Melanocyte of skin (primary cell): ENCODE measurements around the genes ARMCX5, TMSB15B, TBC1D8B and MORC4.

DNA sequence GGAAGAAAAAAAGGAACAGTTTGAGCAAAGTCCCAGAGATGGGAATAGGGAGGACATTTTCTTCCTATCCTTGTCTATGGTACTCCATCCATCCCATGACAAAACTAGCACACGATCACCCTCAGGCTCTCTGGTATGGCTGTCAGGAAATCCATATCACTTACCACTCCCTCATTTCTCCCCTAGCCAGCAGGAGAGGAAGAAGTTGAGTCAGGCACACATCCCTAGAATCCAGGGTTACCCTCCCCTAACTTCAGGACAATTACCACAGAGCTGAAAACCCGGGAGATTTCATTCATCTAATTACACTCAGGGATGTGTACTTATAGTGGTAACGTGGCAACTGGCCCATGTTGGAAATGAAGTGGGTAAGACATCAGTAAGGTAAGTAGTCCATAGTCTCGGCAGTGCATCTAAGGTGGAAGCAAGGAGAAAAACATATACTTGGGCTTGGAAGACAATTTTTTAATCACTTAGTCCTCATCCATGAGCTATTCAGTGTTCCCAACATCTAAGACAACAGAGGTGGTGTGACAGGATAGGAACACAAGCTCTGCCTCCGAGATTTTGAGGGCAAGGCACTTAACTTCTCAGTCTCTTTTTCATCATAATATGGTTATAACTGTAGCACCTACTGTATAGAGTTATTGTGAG is 1.9 kb downstream of the SYTL4 start:
- CAGE, long polyA plus RNA, 2 experiments: no peak in any of the 2 experiments

DNA sequence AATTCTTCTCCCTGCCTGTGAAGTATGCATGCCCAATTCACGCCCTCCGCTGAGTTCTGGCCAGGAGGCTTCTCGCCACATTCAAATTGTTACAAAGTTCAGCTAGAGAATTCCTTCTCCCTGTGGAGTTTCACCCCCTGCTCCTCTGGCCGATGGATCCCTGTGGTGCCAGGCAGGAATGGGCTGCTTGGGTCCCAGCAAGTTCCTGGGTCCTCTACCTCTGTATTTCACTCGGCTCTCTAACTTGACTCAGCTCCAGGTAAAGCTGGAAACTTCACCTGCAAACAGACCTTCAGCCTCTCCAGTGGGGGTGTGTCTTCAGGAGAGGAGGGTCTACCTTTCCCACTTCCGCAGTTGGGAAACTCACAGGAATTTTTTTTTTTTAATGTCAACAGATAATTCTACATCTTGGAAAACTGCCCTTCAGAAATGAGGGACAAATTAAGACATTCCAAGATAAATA is 7.4 kb upstream of the CSTF2 start:
- CAGE, long polyA plus RNA, 2 experiments: no peak in any of the 2 experiments

- CAGE, long polyA plus RNA, 2 experiments: no peak in any of the 2 experiments
Measured at GRCh38 chrX:100986780-100987431, 17.4 kb downstream of the ARL13A start.

DNA sequence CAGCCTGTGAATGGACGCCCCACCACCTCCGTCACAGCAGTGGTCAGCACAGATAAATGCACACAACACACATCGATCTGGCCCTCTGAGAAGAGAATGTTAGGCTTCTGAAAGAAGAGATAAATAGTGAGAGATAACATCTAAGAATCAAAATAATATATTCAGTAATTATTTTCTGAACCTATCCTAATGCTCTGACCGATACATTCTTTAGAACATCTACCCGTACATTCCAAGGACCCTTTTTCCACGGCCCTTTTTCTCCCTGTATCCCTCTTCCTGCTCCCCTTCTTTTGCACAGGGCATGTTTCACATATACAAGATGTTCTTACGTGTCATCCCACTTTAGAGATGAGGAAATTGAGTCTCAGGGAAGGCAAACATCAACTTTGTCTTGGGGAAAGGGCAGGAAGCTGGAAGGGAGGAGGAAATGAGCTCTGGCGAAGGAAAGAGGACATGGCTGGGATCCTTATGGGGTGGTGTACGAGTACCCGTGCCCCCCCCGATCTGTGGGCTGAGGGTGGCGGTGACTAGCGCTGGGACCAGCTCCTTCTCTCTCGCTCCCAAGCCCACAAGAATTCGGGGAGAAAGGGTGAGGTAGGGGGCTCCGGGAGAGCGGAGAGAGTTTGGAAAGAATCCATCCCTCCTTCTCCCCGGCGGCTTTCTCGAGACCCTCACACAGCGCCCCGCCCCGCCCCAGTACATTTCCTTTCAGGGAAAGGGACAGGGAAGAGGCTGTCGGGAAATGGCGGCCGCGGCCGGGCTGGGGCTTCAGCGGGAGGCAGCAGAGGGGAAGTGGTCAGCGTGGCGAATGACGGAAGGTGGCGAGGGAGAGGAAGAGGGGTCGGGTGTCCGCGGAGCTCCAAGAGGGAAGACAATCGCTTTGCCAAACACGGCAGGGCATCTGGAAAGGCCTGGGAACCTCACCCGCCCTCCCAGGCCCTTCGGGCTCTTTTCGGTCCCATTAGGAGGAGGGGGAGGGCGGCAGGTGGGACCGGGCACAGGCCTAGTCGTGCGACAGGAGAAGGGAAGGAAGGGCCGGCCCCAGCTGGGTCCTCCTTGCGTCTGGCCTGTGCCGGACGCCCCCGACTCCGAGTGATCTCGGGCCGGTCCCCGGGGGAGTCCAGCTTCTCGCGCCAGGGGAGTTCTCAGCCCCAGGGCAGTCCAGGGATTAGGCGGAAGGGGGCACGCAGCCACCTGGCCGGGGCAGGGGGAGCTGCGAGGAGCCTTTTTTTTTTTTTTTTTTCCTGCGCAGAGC is 10.0 kb downstream of the HNRNPH2 start:
- CAGE, long polyA plus RNA, 2 experiments: start-site peak on the plus strand in 2 of 2 experiments, centred at positions 722 to 723 of the sequence, 66 to 751 reads per replicate

GRCh38 chrX:101478006-101478542 is 7.2 kb upstream of the ARMCX4 start:
- CAGE, long polyA plus RNA, 2 experiments: no peak in any of the 2 experiments

DNA sequence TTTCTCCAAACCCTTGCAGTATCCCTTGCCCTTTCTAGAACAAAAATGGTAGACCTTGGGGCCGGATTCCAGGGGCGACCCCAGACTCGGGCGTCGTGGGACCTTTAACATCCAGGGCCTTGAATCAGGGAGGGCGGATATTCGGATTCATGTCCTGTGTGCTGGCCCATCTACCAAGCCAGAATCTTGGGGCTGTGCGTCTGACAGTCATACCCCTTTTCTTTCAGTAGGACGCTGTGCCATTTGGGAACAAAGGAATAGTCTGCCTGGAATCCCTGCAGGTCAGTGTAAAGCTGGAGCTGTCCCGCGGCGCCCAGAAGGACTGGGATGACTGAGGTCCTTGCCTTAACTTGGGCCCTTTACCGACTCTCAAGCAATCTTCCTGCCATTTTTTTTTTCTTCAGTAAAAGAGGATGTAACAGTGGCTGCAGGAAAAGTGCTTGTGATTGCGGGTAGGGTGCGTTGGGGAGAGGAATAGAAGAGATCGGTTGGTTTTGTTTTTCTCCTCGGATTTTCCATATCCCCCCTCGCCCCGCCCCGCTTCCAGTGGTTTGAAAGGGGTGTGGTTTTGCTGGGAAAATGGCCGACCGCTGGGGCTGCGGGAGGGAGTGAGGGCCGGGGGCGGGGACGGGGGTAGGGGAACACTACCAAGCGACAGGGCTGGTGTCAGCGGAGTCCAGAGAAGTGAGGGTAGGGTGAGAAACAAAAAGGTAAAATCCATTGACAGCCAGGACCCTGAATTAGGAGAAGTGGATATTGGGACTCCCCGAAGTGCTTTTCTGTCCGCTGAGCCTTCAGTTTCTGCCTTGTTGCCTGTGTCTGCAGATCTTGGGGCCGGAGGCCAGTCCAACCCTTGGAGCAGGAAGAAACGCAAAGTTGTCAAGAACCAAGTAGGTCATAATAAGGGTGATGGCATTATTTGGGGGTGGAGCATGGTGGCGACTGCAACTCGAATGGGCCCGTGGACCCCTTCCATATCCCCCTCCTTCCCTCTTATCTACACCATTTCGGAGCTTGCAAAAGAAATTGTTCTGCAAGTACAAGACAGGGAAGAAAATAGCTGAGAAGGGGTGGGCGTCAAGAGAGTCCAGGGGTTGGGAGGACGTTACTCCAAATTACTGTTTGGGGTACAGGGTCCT is 766 bp downstream of the ARMCX1 start:
- CAGE, long polyA plus RNA, 2 experiments: no peak in any of the 2 experiments

DNA sequence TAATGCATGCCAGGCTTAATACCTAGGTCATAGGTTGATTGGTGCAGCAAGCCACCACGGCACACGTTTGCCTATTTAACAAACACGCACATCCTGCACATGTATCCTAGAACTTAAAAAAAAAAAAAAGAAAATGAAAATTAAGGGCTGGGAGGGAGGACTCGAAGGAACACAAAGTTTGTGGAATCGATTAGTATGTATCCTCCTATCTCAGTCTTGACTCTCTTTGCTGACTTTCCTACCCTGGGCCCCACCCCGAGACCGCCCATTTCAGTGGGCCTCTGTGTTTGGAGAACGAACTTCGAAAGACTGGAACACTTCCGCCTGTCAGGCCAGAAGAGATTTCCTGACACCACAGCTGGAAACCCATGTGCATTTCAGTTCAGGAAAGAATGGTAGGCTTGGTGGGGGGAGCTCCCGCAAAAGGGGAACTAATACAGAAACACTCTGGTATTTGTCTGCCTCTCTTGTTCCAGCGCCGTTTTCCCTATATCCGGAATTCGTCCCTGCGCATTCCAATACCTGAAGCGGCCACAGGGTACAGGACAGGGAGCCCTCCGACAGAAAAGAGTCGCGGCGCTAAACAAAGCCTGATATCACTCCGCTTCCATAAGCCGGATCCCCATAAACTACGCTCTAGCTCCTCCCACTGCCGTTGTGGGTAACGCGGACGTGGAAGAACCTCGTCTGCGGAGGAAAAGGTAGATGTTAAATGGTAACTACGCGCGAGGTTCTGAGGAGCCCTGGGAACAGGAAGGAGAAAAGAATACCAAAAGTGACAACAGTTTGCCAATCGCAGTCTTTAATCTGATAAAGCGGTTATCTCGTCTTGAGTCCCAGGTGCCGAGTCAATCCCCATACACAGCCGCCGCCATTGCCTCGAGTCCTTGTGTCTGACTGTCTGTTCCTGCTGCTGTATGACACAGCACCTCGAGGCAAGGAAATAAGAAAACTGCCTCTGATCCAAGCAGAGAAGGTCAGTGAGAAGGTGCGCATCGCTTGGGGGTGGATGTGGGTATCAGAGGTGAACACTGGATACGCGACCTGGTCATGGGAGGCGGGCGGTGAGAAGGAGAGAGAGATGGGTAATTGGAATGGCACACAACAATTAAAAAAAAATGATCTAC is at the start of gene ARMCX5:
Gene ARMCX5 (plus strand): TSS at position 644 of the 1,127 bp plus-strand sequence.
- CAGE, long polyA plus RNA, 2 experiments: no peak in any of the 2 experiments

DNA sequence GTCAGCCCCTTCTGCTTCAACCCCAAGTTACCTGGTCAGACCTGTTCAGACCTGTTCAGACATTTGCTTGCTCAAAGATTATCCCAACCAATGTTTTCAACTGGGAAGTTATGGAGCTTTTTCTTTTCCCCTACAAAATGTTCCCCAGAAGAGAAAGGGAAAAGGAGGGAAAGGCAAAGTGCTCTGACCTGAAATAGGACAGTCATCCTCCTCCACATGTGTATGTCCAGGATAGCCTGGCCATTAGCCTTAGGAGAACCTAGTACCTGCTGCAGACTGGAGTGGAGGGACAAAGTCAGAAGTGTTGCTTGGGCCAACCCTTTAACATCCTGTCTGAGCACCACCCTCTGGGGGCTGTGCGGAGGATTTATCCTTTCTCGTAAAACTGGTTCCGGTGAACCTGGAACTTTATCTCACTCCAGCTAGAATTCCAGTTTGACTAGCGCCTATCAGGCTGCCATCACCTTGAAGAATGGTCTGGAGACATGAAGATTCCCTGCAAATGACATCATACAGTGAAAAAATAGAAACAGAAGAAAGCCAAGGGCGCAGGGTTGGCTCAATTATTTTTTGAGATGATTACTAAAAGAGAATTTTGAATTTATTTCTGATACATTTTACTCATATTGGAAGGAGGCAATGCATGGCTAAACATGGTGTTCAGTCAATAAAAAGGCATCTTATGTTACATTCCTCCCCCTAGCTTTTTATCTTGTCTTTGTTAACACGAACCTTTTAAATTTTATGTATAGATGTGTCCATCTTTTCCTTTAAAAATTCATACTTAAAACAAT is 4.0 kb downstream of the TCEAL8 start:
- CAGE, long polyA plus RNA, 2 experiments: no peak in any of the 2 experiments

DNA sequence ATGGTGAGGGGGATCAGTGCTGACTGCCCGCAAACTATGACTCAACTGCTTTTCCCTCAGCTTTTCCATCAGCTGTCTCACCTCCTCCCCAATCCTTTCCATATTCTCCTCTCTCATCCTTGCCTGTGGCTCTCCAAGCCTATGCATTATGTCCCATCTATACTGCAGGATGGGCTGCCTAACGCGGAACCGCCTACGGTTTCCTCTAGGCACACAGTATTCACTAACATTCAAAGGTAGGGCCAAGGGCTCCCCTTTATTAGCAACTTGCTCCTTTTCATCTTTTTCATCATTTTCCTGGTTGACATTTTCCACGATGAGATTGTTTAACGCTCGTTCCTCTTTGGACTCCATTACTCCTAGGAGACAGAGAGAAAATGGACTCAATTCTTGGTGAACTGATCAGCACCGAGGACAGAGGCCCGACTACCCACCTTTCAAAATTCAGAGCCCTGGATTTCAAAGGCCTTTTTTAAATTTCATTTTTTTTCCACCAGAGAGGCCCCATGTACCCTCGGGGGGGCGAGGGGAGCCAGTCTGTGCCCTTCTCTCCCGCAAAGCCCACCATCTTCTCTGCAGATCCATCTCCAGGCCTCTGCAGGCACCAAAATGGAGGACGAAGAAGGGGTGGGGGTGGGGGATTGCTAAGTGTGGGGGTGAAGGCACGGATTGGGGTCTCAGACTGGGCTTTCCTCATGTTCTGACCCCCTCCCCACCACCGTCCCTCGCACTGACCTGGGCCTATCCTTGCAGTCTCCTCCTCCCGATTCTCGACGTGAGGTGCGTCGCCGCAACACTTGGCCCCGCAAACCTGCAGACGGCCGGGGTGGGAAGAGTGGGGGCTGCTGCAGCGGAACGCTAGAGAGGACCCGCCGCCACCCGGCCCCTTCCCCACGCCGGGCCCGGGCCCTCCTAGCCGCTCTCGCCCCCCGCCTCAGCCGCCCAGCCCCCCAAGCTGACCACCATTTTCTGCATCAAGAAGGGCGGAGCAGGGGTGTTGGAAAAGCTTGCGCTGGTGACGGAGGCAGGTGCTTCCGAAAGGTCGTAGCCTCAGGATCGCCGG is 836 bp downstream of the BEX2 start:
- CAGE, long polyA plus RNA, 2 experiments: no peak in any of the 2 experiments

- CAGE, long polyA plus RNA, 2 experiments: no peak in any of the 2 experiments
Measured at GRCh38 chrX:103360226-103360477, 3.8 kb downstream of the TCEAL9 start.

DNA sequence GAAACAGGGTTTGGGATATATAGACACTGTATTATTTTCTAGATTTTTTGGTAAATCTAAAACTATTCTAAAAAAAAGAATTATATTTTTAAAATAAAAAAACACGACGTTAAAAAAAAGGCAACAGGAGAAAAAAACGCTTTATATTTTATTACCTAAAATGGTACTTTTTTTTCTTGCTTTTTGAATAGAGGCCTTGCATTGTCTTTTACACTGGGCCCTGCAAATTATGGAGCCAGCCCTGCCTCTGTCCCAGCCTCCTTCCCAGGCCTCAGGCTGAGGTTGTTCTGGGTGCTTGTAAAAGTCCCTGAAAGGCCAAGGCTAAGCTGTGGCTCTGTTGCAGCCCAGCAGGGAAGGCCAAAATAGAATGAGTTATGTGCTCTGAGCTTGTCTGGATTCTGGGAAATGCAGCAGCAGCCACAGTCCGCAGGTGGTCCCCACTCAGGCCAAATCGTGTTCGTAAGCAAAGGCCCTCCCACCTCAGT is 4.8 kb upstream of the TCEAL1 start:
- CAGE, long polyA plus RNA, 2 experiments: no peak in any of the 2 experiments

- CAGE, long polyA plus RNA, 2 experiments: no peak in any of the 2 experiments
Measured at GRCh38 chrX:103674422-103675788, 11.6 kb downstream of the MORF4L2 start.

GRCh38 chrX:103962357-103962776 is at the start of gene TMSB15B:
TSS of gene TMSB15B (plus strand) at chrX:103962627.
- CAGE, long polyA plus RNA, 2 experiments: no peak in any of the 2 experiments

DNA sequence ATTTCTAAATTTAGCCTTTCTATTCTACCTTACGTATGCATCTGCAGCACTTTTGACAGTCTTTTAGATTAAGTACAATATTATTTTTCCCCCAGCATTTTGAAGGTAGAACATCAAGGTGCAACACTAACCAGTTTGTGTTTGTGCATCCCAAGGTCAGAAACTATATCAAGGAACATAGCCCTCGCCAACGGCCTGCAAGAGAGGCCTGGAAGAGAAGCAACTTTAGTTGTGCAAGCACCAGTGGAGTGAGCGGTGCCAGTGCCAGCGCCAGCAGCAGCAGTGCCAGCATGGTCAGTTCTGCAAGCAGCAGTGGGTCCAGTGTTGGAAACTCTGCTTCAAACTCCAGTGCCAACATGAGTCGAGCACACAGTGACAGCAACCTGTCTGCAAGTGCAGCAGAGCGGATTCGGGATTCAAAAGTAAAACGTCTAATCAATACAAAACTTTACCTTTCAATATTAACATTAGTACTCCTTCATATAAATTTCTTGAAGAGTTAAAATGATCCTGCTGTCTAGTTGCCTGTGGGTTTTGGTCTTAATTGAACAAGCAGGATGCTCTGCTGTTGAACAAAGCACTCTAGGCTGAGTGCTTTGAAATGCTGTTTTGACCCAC is 21.7 kb downstream of the FAM199X start:
- CAGE, long polyA plus RNA, 2 experiments: no peak in any of the 2 experiments

GRCh38 chrX:105821243-105822034 is 900 bp upstream of the NRK start:
- CAGE, long polyA plus RNA, 2 experiments: no peak in any of the 2 experiments

DNA sequence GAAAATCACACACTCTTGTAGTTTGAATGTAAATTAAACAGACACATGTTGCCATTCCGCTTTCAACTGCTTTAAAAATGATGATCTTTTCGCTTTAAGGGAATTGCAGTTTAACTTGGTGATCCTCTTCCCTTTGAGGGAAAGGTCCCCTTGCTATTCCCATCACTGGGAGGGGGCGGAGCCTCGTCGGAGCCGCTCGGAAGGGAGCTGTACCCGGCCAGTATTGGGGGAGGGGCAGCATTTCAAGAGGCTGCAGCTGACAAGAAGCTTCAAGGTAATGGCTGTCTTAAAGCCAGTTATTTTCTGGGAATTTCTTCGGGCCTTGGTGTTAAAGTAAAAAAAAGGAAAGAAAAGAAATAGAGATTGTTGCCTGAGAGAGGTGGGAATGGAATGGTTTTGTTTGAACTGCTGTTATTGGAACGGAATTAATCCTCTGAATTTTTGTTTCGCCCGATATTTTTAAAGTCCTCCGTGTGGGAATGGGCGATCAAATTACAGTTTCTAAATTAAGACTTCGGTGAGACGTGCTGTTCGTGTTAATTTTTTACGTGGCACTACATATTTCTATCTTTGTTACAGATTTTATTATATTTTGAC is 9.1 kb downstream of the PWWP3B start:
- CAGE, long polyA plus RNA, 2 experiments: no peak in any of the 2 experiments

GRCh38 chrX:106772847-106773195 is 29.7 kb upstream of the TBC1D8B start:
- CAGE, long polyA plus RNA, 2 experiments: no peak in any of the 2 experiments

GRCh38 chrX:106802181-106803230 is at the start of gene TBC1D8B:
TSS of gene TBC1D8B (plus strand) at chrX:106802673.
- CAGE, long polyA plus RNA, 2 experiments: no peak in any of the 2 experiments

DNA sequence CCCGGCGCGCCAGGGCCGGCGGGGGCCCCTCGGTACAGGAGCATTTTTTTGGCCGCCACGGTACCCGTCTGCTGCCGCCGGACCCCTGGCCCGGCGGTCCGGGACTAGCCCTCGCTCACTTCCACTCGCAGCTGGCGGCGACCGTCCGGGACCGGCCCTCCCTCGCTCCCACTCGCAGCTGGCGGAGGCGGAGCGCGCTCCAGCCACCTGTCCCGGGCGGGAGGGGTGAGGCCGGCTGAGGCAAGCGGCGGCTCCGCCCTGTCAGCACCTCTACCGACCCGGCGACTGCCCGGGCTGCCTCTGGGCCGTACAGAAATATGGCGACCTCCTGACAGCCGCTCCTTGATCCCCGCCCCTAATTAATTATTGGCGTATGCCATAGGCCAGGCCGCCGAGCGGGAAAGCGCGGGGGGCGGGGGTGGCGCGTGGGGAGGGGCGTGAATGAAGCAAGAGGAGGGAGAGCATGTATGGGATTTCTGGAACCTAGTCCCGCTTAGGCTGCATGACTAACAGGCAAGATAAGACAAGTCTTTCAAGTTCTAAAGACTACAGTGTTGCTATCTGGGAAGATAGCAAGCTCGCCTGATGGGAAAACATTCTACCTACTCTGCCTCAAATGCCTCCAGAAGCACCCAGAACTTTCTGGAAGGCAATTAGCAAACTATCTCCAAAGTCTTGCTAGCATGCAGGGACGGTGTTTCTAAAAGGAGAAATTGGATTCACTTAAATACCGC is at the start of gene MORC4:
Gene MORC4 (minus strand): TSS at position 287 of the 734 bp plus-strand sequence.
- CAGE, long polyA plus RNA, 2 experiments: no peak in any of the 2 experiments

DNA sequence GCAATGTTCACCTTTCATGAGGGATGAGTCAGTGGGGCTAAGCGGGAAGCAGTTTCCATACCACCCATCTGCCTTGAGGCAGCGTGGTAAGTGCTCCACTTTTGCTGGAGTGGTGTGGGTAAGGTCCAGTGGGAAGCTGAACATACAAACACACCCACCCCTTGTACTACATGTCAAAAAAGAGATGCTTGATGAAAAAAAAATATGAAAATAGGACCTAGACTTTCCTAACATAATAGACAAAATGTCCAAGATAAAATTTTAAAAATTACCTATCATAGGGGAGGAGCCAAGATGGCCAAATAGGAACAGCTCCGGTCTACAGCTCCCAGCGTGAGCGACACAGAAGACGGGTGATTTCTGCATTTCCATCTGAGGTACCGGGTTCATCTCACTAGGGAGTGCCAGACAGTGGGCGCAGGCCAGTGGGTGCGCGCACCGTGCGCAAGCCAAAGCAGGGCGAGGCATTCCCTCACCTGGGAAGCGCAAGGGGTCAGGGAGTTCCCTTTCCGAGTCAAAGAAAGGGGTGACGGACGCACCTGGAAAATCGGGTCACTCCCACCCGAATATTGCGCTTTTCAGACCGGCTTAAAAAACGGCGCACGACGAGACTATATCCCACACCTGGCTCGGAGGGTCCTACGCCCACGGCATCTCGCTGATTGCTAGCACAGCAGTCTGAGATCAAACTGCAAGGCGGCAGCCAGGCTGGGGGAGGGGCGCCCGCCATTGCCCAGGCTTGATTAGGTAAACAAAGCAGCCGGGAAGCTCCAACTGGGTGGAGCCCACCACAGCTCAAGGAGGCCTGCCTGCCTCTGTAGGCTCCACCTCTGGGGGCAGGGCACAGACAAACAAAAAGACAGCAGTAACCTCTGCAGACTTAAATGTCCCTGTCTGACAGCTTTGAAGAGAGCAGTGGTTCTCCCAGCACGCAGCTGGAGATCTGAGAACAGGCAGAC is 37.1 kb upstream of the RBM41 start:
- CAGE, long polyA plus RNA, 2 experiments: no peak in any of the 2 experiments